Mononuclear cell (primary cell): ENCODE measurements around a stretch of chr22.

DNA sequence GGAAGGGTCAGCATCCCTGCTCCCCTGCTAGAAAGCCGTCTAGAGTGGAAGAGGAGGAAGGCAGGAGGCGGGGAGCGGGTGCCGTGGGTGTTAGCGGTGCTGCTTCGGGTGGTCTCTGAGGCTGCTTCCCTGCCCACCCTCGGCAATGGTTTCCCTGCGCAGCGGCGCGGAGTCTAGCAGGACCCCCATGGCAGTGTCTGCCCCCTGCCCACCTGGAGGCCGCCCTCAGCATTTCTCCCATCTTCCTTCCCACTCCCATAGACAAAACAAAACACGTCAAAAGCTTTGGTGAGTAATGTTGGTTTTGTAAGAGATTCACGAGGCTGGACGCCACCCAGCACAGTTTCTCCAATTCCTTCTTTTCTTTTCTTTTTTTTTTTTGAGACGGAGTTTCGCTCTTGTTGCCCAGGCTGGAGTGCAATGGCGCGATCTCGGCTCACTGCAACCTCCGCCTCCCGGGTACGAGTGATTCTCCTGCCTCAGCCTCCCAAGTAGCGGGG lies 38.6 kb upstream of the A4GALT start:
- RRBS: no CpG with 5 or more reads among the region's 24 CpGs

- RRBS: no CpG with 5 or more reads among the region's 9 CpGs
These were observed 51.5 kb downstream of the ARFGAP3 start for GRCh38 chr22:42805462-42806111.

- RRBS: no CpG with 5 or more reads among the region's 18 CpGs
These were observed 19.0 kb upstream of the ARFGAP3 start for GRCh38 chr22:42875939-42876529.

DNA sequence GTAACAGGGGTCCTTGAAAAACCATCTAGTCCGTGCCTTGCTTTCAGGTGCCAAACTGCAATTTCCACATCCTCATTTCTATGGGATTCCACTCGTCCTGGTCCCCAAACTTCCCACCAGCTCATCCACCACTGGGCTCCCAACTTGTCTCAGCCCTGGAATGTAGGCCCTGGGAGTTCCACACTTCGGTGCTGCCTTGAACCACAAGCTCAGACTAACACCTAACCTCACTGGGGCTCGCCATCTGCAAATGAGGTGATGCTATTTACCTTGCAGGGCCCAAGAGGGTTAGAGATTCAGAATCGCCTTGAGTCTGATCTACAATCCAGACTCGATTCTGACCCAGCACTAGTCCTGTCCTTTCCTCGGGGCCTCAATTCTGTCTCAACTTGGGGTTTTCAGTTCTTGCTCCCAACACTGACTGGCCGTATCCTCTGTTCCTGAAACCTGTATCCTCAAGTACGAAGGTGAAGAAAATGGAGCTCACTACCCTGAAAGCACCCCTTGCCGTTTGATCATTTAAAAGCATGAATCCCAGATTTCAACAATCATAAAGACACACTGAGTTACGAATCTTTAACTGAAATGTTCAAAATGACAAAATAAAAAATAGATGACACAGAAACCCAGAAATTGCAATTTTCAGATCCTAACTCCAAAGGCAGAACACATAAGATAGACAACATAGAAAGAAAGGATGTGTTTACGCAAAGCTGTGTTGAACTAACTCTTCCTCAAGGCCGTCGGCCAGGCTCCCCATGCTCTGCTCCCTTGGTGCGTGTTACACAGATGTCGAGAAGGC lies 46.6 kb upstream of the ARFGAP3 start:
- RRBS: no CpG with 5 or more reads among the region's 16 CpGs

- RRBS: no CpG with 5 or more reads among the region's 15 CpGs
These were observed 74.0 kb upstream of the ARFGAP3 start for GRCh38 chr22:42930746-42931900.

- RRBS: no CpG with 5 or more reads among the region's 16 CpGs
These were observed 77.6 kb downstream of the PACSIN2 start for GRCh38 chr22:42937155-42937998.

DNA sequence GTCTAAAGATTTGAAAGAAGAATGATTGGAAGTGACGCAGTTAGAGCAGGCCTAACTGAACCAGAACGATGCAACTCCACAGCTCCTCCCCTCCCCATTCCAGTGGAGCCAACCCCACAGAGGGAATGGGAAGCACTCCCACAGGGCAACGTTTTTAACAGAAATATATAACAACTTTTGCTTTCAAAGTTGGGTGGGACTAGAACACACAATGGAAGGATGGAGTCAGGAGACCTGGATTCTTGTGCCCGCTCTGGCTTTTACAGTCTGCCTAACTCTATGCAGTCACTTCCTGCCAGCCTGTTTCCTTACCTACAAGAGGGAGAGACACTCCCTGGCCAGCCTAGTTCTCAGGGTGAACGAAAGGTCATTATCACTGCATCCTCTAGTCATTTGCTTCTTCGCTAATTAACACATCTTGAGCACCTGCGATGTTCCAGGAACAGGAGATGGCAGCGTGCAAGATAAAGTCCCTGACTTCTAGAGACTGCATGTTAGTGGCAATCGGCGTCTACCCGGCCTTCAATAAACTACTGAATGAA lies 75.4 kb downstream of the PACSIN2 start:
- RRBS: 93% methylated on average over 1 of the region's 11 CpGs

GRCh38 chr22:42942788-42943226 lies 72.1 kb downstream of the PACSIN2 start:
- RRBS: no CpG with 5 or more reads among the region's 1 CpG

- RRBS: no CpG with 5 or more reads among the region's 8 CpGs
These were observed 37.5 kb downstream of the PACSIN2 start for GRCh38 chr22:42977170-42978198.

DNA sequence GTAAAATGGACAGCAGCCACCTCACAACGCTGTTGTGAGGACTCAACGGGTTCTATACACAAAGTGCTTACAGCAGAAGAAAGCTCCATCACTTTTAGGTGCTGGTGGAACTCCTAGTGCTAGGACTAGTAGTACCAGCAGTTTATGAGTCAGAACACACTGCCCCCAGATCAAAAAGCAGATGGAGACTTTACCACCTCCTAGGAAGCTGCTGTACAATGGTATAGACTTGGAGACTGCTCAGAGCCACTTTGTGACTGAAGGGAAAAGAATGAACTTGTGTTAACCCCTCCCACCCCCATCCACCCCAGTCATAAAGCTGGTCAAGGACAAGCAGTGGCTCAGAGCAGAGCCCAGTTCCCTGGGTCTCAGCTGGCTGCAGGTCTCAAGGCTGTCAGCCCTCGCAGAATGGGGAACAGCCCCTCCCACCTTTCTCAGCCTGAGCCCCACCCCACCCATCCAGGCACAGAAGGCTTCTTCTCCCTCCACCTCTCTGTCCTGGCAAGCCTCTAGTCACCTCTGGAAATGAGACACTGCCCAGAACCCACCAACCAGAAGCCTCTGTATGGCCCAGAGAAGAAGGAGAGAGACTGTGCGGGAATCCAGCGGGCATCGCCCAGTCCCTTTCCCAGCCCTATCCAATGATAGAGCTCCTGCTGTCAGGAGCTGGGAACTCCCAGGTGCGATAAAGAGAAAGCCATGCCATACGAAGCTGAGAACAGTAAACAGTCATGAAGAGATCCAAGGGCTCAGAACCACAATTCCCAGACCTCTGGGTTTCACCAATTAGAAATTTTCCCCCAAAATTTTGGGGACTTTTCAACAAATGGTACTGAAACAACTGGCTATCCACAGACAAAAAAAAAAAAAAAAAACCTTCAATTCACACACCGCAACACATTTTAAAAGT lies 23.7 kb downstream of the PACSIN2 start:
- RRBS: no CpG with 5 or more reads among the region's 9 CpGs

GRCh38 chr22:43013229-43013666 lies 1.7 kb downstream of the PACSIN2 start:
- RRBS: no CpG with 5 or more reads among the region's 2 CpGs

DNA sequence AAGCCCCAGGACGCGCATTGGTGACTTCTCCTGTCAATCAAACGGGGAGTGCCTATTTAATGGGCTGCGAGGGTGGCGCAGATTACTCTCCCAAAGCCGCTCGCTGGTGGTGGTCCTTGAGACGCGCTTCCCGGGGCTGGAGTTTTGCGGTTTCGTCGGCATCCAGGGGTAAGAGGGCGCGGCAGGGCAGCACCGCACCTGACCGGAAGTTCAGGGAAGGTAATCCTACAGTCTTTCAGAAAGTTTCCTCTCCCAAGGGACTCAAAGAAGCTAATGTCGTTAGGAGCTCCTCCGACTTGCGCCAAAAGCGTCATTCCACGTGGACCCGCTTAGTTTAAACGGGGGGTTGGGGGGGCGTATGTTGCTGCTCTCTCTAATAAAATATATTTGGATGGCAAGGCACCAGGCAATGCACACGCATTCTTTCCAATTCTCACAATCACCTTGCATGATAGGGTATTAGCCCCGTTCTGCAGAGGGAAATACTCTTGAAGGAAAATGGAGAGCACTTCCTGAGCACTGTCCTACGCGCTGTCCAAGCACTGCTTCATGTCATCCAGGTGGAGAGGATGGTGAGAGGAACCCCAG lies 445 bp upstream of the PACSIN2 start:
- RRBS: 1% methylated on average over 8 of the region's 29 CpGs

DNA sequence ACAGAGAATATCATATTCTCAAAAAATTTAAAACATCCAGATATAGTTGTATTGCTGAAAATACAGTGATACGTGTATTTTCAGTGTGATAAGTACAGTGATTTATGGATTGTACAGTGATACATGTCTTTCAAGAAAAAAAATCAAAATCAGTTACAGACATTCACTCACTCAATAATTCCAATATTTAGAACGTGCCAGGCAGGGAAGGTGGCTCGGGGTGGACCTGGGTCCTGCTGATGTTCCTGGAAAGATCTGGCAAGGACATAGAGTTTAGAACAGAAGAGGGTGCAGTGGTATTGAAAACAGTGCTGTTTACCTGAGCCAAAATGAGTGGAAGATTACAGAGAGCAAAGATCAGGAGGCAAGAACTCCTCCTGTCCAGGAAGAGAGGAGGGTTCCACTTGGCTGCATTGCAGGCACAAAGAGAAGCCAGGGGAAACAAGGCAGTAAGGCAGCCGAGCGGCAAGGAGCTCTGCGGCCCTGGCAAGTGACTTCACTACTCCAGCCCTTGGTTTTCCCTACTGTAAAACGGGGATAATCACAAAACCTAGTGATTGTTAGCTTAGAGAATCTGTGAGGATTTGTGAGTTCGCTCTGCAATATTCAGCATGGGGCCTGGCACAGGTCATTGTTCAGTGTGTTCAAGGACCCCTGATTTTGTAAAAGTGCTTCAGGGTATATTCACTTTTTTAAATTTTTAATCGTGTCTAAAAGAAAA lies 3.6 kb upstream of the PACSIN2 start:
- RRBS: no CpG with 5 or more reads among the region's 9 CpGs

DNA sequence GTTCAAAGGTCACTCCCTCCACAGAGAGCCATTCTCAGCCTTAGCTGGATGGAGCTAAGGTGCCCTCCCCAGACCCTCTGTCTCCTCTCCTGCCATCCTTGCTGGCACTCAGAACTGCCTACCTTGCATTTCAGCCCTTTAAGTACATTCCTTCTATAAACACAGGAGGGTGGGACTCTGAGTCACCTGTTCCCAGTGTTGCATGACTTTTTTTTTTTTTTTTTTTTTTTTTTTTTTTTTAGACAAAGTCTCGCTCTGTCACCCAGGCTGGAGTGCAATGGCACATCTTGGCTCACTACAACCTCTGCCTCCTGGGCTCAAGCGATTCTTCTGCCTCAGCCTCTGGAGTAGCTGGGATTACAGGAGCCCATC lies 8.5 kb downstream of the TTLL1 start:
- RRBS: no CpG with 5 or more reads among the region's 2 CpGs

DNA sequence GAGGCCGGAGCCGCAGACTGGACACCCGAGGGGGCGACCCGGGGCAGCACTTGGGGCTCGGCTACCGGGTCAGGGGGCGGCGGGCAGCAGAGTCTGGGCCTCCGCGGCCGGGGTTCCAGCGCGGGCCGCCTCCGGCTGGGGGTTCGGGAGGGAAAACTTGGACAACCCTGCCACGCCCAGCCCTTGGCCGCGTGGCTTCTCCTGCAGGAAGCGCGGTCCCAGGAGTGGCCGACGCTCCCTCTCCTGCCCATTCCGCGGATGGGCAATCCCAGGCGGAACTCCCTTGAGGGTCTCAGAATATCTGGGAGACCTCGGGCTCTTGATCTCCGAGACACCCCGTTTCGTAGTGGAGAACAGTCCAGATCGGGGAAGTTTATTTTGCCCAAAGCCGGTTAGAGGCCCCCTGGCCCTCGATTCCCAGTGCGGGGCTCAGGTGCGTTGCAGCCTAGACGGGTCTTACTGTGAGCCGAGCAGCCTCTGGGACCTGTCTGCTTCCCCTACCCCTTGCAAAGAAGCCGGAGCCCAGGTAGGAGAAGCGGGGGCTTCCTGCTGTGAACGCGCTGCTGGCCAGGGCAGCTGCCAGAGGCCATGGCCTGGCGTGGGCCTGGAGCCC lies 442 bp downstream of the TSPO start:
- RRBS: 5% methylated on average over 7 of the region's 43 CpGs

GRCh38 chr22:43171438-43172191 lies 15.3 kb downstream of the TTLL12 start:
- RRBS: 54% methylated on average over 3 of the region's 17 CpGs

DNA sequence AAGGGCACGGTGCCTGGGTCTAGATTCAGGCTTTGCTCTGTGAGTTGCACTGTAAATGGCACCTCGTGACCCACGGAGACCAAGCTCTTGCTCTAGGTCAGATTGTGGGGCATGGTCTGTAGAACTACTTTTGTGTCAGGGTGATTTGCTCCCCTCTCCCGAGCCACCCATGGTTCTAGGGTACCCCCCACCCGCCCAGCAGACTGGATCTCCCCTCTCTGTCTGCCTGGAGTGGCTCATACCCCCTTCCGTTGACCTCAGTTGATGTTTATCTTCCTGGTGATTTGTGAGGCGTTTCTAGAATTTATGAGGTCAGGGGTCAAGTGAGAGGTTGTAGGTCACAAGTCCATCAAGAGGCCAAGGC lies 76.1 kb upstream of the TTLL12 start:
- RRBS: no CpG with 5 or more reads among the region's 7 CpGs

- RRBS: no CpG with 5 or more reads among the region's 13 CpGs
These were observed 67.4 kb downstream of the SCUBE1 start for GRCh38 chr22:43275755-43276125.

DNA sequence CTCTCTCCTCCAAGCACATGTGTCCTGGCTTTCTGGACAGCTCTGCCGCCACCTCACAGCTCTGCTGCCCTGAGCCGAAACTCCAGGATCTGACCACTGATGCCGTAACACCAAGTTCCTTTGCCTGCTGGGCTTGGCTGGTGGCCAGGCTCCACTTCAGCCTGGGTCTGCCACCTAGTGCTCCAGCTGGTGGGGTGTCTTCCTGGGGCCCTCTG lies 52.9 kb downstream of the SCUBE1 start:
- RRBS: no CpG with 5 or more reads among the region's 3 CpGs

- RRBS: no CpG with 5 or more reads among the region's 10 CpGs
These were observed 47.9 kb downstream of the SCUBE1 start for GRCh38 chr22:43295161-43295731.